Rectum (tissue), 1 donor: ENCODE measurements around a stretch of chr4.

DNA sequence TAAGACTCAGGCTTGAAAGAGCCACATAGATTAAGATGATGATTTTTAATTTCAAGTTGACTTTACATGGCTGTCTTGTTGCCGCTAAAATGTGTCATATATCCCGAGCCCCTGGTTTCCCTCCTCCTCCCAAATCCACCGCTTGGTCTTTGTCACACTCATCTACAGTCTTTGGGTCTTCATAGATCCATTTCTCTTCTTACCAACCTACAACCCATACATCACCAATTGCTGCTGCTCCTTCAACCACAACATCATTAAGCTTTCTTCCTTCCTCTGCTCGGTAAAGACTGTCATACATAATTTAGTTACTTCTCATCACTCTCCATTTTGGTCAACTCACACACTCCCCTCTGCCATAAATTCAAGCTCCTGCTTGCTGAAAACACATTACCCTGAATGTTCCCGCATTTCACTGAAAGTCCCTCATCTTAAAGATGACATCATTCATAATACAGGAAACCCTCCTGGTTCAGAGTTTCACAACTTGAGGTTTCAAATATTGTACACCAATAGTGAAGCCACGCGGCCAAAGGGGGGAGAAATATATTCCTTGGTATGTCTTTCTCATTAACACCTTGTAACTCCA, 1.6 kb upstream of the DCTD start:
- PRO-cap = unidirectional peak, minus-strand start at position 401 of the sequence

DNA sequence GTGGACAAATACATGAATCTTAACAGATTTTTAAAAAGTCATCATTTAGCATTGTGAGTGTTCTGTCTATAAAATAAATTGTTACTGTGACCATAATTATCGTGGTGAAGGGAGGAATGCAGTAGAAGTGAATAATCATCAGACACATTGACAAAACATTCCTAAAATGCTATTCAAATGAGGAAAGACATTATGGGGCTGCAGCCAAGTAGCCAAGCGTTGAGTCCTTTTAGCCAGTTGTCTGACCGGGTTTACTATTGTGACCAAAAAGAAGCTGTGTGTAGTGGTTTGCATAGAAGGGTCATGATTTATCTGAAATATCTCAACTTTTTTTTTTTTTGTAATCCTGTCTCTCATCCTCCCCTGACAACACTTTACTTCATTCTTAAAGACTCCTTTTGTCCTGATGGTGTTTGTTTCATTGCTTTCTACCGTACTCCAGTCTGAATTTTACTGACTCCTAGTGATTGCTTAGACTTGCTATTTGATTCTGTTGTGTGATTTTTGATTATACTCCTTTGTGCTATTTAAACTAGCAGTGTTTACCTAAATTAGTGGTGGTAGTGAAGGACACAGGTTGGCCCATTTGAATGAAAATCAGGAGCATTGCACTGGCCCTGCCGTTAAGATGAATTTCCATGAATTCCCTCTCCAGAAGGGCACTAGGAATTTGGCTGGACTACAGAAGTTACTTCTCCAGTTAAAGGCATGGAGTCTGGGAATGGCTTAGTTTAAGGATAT, 19.7 kb downstream of the WWC2 start:
- PRO-cap = no peak

GRCh38 chr4:183412774-183413320, 31.6 kb upstream of the CDKN2AIP start:
- PRO-cap = no peak

DNA sequence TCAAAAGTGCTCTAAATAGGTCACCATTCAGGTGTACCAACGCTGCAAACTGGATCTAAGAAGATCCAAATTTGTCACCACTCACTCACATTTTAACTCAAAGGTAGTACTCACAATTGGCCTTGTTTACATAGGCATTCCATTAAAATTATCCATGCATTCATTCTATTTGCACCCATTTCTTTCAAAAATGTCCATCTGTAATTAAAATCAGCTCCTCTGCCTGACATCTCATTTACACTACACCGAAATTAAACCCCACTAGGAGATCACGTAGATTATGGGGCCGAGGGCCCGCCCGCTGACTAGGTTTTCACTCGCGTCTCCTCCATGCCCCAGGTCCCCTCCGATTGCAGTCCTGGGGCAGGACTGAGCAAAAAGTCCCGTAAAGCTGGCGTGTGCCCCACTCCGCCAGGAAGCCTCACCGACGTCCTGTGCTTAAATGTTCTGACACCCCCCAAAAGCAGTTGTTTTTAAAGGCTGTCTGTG, 1.3 kb upstream of the ING2 start:
- PRO-cap = unidirectional peak, plus-strand start at position 281 of the sequence

DNA sequence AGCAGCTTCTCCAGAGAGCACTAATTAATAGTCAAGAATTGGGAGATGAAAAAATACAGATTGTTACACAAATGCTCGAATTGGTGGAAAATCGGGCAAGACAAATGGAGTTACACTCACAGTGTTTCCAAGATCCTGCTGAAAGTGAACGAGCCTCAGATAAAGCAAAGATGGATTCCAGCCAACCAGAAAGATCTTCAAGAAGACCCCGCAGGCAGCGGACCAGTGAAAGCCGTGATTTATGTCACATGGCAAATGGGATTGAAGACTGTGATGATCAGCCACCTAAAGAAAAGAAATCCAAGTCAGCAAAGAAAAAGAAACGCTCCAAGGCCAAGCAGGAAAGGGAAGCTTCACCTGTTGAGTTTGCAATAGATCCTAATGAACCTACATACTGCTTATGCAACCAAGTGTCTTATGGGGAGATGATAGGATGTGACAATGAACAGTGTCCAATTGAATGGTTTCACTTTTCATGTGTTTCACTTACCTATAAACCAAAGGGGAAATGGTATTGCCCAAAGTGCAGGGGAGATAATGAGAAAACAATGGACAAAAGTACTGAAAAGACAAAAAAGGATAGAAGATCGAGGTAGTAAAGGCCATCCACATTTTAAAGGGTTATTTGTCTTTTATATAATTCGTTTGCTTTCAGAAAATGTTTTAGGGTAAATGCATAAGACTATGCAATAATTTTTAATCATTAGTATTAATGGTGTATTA, 5.7 kb downstream of the ING2 start:
- PRO-cap = no peak

- PRO-cap = no peak
These were observed 59.0 kb downstream of the ING2 start for GRCh38 chr4:183563736-183564434.

GRCh38 chr4:183610721-183611310, 48.2 kb downstream of the RWDD4 start:
- PRO-cap = no peak

- PRO-cap = no peak
These were observed 39.6 kb downstream of the RWDD4 start for GRCh38 chr4:183619091-183619987.

- PRO-cap = no peak
These were observed 609 bp downstream of the STOX2 start for GRCh38 chr4:183905641-183906191.

GRCh38 chr4:184097089-184097716, 120.5 kb downstream of the ENPP6 start:
- PRO-cap = no peak

DNA sequence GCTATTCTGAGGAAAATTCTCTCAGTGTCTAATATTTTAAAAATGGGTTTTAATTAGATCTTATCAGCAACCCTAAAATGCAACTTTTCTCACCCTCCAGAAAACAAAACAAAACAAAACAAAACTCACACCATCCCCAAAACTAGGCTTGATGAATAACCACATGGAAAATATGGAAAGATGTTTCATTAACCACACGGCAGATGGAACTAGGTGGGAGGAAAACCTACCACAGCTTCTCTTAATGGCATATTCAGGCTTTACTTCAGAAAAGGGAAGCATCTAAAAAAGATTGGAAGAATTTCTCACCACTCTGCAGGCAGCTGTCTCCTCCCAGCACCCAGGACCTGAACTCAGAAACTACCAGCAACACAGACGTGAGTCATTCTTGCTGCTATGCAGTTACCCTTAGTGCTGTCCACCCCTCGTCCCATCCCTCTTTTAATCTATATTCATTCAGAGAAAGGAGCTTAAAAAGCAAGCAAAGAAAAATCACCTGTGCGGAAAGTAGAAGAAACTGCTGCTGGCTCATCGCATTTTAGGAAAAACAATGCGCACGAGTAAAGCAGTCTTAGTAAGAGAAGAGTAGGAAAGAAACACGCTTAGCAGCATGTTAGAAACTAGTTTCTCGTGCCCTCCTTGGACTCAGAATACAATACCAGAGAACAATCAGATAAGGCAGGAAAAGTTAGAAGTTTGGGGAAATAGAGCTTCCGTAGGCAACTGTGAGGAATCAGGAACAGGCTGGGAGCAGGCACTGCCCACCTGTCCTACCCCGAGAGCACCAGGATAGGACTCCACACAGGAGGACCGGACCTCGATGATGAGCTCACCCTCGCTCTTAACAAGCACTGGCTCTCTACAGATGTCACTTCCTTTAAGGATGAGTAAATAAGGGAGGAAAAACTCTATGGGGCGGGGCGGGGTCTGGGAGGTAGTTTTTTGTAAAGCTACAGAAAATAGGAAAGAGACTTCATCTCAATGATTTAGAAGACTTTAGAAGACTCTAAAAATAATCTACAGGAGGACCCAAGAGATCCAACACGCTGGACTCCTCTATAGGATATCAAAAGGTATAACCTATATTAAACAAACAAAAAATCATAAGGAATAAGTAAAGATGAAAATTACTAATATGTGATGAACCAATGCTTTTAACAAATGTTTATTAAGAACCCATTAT, 48.1 kb upstream of the ENPP6 start:
- PRO-cap = unidirectional peak, minus-strand start at position 355 of the sequence; bidirectional peak, plus-strand start at position 374 of the sequence, minus-strand start at position 355 of the sequence; bidirectional peak, plus-strand start at position 807 of the sequence, minus-strand start at position 853 of the sequence

DNA sequence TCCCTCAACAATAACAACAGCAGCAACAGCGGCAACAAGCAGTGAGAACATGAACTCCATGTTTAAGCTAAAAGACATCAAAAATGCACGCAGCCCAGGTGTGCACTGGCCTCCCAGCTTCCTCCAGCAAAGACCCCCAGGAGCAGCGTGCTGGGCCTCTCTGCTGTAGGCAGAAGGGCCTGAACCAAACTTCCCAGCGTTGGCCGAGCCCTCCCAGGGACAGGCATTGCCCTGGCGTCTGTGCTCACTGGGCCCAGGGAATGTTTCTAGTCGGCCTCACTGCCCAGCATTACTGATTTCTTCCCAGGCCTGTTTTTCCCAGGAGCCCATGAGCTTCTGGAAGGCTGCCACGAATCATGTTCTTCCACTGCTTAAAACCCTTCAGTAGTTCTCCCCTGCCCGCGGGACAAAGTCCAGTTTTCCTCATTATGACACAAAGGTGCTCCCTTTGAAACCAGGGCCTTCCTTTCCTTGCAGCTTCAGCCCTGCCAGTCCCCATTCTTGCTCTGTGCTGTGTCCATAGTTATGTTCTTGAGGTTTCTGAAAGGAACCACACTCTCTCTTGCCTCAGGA, 93.3 kb upstream of the ENPP6 start:
- PRO-cap = bidirectional peak, plus-strand start at position 491 of the sequence, minus-strand start at position 262 of the sequence

GRCh38 chr4:184313882-184314609, 96.4 kb upstream of the ENPP6 start:
- PRO-cap = no peak

DNA sequence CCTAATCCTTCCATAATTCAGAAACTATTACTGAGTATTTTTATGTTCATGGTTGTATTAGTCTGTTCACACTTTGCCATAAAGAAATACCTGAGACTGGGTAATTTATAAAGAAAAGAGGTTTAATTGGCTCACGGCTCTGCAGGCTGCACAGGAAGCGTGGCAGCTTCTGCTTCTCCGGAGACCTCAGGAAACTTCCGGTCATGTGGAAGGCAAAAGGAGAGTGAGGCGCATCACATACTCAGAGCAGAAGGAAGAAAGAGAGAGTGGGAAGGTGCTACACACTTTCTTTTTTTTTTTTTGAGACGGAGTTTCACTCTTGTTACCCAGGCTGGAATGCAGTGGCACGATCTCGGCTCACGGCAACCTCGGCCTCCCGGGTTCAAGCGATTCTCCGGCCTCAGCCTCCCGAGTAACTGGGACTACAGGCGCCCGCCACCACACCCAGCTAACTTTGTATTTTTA, 115.8 kb upstream of the ENPP6 start:
- PRO-cap = bidirectional peak, plus-strand start at position 249 of the sequence, minus-strand start at position 188 of the sequence

DNA sequence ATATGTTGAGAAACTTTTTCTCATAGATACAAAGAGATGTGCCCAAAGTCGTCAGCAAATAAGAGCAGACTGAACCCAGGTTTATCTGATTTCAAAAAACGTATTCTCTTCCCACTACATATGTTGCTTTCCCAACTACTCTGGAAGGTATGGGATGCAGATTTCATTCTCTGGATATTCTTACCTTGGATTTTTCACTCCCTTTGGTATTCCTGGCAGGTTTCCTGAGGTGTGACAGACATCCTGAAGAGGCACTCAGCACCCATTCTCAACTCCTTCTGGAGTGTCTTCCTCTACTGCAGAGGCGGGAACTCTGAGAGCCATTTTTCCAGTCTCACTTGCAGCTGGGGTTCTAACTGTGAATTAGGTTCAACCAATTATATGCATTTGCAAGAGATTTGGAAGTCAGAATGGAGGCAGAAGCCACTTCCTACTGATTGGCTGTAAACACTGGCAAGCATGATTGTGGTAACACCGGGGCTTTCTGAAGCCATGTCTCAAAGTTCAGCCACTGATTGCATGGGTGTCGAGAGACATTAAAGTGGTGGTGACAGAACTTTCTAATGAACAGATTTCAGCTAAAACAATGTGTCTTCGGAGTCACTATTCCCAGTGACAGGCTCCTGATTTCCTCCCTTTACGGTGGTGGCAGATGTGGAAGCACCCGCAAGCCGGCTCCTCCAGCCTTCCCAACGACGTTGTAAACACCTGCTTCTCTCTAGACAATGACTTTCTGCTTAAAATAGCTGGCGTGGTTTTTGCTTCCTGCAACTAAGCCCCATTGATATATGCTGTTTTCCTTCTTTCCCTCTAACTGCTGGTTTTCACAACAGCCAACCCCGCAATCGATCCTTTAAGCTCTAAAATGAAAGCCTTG, 92.2 kb downstream of the IRF2 start:
- PRO-cap = bidirectional peak, plus-strand start at position 500 of the sequence, minus-strand start at position 304 of the sequence; unidirectional peak, minus-strand start at position 694 of the sequence

- PRO-cap = bidirectional peak, plus-strand start at chr4:184475292, minus-strand start at chr4:184475212; bidirectional peak, plus-strand start at chr4:184475383, minus-strand start at chr4:184475382
These were observed 645 bp upstream of the IRF2 start for GRCh38 chr4:184474946-184475443.

GRCh38 chr4:184537959-184538436, 63.6 kb upstream of the IRF2 start:
- PRO-cap = bidirectional peak, plus-strand start at chr4:184538277, minus-strand start at chr4:184538179

- PRO-cap = no peak
These were observed 70.7 kb upstream of the IRF2 start for GRCh38 chr4:184545009-184545453.

- PRO-cap = no peak
These were observed 16.2 kb upstream of the CENPU start for GRCh38 chr4:184750061-184750609.

- PRO-cap = no peak
These were observed 27.1 kb upstream of the CENPU start for GRCh38 chr4:184760991-184761350.